Left lung (tissue), 1 donor: Measurements from ENCODE around the genes YWHAE and PITPNA.

DNA sequence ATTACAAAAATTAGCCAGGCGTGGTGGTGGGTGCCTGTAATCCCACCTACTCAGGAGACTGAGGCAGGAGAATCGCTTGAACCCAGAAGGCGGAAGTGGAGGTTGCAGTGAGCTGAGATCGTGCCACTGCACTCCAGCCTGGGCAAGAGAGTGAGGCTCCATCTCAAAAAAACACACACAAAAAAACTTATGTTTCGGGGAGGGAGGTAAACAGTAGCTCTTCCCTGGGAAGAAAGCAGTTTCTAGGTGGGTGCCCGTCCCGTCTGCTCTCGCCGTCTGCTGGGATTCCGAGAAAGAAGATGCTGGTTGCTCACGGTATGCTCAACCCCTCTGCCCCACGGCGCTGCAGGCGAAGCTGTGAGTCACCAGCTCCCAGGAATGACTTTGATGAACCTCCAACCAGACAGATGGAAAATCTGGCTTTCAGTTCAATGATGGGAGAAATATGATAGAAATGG lies 10.7 kb upstream of the ABR start:
- PRO-cap, result no peak

DNA sequence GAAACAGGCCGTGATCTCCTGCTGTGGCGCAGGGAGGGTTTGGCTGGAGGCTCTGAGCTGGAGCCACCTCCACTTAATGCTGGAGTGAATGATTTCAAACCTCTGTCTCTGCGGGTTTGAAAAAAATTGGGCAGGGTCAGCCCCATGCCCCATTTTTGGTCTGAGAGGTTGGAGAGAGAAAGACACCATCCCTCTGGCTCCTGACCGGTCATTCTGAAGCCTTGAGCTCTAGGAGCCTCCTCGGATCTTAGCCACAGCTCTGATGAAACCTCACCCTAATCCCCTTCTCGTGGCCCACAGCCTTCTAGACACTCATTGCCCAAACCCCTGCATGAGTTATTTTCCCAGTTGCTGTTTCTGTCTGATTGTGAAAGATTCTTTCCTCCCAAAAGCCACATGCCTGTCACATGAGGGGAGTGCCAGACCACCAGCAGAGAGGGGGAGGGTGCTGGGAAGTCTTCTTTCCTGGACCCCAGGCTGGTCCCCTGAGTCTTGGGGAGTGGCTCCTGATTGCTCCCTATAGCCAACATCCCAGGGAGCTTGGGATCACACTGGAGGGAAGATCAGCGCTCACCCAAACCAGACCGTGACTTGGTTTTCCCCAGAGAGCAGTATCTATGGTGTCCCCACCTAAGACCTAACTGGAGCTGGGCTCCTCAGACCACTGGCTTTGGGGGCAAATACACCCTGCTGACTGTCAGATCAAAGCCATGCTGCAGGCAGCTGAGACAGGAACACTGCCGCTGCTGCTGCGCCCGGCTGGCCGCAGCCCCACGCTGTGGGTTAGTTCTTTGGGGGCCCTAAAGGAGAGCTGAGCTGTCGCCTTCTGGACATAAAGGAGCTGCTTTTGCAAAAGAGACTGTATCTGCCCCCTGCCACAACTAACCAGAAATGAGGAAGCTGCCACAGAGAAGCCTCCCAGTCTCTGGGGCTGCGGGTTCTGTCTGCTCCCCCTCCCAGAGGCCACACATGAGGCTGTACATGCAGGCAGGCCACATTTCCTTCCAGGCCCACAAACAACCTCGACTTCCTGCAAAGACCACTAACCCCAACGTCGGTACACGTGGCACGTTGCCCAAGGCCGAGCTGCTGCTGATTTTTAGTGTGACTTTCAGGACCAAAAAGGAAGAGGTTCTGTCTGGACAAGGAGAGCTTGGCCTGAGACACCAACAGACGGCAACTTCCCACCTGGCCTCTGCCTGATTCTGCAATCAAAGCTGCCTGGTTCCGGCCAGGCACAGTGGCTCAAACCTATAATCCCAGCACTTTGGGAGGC lies 17.9 kb upstream of the ABR start:
- PRO-cap, result bidirectional peak, plus-strand start at position 546 of the sequence, minus-strand start at position 215 of the sequence; bidirectional peak, plus-strand start at position 1,148 of the sequence, minus-strand start at position 883 of the sequence

DNA sequence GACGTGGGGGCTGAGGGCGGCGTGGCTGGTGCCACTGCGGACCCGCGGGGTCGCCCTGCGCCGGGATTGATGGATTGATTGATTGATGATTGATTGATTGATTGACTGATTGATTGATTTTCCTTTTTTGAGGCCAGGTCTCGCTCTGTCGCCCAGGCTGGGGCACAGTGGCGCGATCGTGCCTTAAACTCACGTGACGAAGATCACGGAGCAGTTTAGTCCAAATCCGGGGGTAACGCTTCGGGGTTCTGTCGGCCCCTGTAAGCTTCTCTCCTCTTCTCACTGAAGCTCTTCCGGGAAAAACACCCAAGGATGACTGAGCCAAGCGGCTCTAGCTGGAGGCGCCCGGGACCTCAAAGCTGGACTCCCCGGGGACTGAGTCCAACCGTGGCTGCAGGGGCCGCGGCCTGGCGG lies 40.2 kb upstream of the BHLHA9 start:
- PRO-cap, result no peak

DNA sequence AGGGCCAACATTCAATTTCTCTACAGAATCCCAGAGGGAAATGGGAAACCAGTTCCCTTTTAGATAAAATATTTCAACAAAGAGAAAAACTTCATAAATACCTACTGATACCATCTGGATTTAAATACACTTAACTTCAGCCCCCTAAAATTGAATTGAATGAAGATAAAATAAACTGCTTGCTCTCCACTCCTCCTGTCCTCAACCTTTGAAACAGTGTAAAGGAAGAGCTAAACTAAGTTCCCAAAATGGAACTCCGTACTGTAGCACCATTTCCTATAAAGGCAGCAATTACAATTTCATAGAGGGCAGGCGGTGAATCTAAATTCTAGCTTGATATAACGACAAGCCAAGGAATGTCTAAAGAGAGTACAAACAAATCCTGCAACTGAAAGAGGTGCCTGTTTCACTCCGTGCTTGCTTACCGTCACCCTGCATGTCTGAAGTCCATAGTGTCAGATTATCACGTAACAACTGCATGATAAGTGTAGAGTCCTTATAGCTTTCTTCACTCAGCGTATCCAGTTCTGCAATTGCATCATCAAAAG lies 46.2 kb downstream of the YWHAE start:
- PRO-cap, result no peak

DNA sequence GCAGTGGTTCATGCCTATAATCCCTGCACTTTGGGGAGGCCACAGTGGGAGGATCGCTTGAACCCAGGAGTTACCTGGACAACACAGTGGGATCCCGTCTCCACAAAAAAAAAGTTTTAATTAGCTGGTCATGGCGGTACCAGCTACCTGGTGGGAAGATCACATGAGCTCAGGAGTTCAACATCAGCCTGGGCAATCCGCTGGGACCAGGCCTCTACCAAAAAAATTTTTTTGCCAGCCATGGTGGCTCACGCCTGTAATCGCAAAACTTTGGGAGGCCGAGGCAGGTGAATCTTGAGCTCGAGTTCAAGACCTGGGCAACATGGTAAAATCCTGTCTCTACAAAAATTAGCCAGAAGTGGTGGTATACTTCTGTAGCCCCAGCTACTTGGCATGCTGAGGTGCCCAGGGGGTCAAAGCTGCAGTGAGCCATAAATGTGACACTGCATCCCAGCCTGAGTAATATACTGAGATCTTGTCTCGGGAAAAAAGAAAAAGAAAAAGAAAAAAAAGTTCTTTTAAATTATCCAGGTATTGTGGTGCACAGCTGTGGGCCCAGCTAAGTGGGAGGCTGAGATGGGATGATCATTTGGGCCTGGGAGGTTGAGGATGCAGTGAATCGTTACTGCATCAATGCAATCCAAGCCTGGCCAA lies 8.2 kb downstream of the YWHAE start:
- PRO-cap, result no peak

GRCh38 chr17:1399292-1400243 lies at the start of gene YWHAE:
TSS of gene YWHAE (minus strand) at chr17:1400222.
- PRO-cap, result bidirectional peak, plus-strand start at chr17:1399693, minus-strand start at chr17:1399667; bidirectional peak, plus-strand start at chr17:1399832, minus-strand start at chr17:1399785; bidirectional peak, plus-strand start at chr17:1400381, minus-strand start at chr17:1400200

DNA sequence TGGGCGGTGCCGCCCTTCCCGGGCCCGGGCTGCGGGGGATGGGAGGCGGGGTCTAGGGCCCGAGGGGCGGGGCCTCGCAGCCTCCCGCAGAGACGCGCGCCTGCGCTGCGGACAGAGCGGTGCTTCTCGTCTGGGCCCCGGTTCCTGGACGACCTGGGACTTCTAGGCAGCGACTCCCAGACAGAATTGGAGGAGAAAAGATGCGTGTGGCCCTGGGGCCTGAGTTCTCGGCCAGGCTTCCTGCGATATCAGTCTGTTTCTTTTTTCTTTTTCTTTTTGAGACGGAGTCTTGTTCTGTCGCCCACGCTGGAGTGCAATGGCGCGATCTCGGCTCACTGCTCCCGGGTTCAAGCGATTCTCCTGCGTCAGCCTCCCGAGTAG lies 328 bp upstream of the CRK start:
- PRO-cap, result bidirectional peak, plus-strand start at position 89 of the sequence, minus-strand start outside the sequence

DNA sequence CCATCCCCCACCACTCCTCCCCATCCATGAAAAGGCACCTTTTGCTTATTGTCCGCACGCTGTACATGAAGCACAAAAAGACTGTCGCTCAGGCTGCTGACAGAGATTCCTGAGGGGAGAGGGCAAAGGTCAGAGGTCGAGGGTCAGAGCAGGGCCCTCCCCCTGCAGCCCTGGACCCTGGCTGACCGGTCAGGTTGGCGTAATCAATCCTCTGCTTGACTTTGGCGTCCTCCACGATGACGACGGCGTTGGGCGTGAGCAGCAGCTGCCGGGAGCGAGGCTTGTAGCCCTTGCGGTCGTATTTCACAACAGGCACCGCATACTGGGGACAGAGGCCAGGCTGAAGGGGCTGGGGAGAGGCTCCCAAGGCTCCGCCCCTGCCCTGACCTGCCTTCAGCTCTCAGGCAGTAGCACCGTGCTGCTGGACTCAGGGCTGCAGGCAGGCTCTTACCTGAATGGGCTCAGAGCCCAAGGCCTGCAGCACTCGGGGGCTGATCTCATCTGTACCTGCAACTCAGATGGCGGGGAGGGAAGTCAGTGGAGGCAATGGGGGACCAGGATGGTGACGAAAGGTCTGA lies 11.9 kb upstream of the CRK start:
- PRO-cap, result no peak

GRCh38 chr17:1511140-1512537 lies 4.8 kb downstream of the INPP5K start:
- PRO-cap, result bidirectional peak, plus-strand start at chr17:1512051, minus-strand start at chr17:1511831

GRCh38 chr17:1515185-1516393 lies 823 bp downstream of the INPP5K start:
- PRO-cap, result unidirectional peak, plus-strand start at chr17:1515476; bidirectional peak, plus-strand start at chr17:1515803, minus-strand start at chr17:1515683

DNA sequence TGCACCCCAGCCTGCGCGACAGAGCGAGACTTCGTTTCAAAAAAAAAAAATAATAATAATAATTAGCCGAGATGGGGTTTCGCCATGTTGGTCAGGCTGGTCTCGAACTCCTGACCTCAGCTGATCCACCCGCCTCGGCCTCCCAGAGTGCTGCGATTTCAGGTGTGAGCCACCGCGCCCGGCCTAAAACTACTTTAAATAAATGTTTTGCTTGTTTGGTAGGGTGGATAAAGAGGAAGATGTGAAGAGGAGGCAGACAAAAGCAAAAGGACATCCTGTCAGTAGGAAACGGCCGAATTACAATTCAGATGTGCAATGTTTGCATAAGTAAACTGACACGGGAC lies 1.1 kb upstream of the INPP5K start:
- PRO-cap, result no peak

- PRO-cap, result bidirectional peak, plus-strand start at chr17:1557566, minus-strand start at chr17:1557478
Observed at GRCh38 chr17:1557377-1557943, 5.1 kb downstream of the PITPNA start.

DNA sequence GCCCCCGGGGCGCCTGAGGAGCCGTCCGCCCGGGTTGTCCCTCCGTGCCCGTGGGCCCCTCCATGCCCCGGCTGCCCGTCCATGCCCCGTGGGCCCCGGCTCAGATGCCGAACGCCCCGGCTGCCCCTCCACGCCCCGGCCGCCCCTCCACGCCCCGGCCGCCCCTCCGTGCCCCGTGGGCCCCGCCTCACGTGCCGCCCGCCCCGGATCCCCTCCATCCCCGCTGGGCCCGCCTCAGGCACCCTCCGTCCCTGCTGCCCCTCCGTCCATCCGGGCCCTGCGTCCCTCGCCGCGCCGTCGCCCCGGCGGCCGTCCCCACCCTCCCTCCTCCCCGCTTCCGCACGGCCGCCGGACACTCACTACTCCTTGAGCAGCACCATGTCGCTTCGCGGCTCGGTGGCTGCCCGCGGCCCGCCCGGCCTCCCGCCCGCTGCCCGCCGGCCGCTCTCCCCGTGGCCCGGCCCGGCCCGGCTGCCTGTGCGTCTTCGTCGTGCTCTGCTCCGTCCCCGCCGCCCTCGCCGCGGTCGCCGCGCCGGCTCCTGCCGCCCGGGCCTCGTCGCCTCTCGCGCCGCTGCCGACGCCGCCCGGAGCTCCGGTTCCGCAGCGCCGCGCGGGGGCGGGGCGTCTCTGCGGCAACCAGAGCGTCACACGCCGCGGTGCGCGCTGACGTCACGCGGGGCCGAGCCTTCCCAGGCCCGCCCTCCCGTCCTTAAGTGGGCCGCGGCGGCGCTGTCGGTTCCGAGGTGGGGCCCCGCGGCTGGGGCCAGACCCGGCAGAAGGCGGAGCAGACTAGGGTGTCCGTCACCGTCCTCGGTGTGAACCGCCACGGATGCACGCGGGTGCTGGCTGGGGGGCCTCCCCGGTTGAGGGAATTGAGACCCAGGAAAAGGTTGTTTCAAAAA lies at the start of gene PITPNA:
PITPNA (minus strand) TSS at position 612 of the 902 bp plus-strand sequence.
- PRO-cap, result bidirectional peak, plus-strand start at position 712 of the sequence, minus-strand start at position 573 of the sequence

GRCh38 chr17:1586842-1587612 lies 24.4 kb upstream of the PITPNA start:
- PRO-cap, result bidirectional peak, plus-strand start at chr17:1587334, minus-strand start at chr17:1587244

- PRO-cap, result no peak
Observed at GRCh38 chr17:1606495-1606808, 22.2 kb downstream of the SLC43A2 start.

GRCh38 chr17:1639536-1640095 lies 5.9 kb downstream of the SCARF1 start:
- PRO-cap, result no peak

DNA sequence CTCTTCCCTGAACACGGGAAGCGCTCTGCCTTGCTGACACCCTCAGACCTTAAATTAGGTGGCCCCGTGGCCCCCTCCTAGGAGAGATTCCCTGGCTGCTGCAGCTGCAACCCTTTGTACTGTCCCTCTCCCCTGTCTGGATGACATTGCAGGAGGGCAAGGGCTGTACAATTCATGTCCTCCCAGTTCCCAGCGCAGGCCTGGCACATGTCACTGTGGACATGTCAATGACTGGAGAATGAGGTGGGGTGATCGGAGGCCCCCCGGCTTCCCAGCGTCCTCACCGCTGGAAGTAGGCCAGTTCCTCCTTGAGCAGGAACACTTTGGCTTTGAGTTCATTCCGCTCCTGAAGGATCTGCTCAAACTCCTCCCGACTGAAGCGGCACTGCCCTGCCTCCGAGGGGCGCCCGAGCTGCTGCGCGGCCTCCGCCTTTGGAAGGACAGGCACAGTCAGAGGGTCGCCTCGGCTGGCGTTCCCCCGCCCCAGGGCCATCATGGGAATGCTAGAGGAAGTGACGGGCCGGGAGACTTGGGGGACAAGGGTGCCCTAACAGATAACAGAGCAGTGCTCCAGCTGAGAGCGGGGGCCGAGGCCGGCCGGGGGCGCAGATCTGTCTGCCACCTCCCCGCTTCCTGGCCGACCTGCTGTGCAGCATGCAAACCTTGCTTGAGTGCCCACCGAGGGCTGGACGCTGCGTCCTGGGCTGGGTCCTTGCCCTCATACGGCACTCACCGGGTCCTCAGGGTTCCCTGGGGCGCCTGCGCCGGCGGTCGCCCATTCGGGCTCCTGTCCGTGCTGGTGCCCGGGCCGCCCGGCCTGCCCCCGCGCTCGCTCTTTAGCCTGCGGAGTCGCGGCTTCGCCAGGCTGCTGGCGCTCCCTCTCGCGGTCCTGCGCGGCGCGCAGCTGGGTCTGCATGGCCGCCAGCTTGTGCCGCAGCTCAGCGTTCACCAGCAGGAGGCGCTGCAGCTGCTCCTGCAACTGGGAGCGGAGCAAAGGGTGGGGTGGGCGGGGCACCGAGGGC lies 1.3 kb downstream of the RILP start:
- PRO-cap, result bidirectional peak, plus-strand start at position 338 of the sequence, minus-strand start at position 276 of the sequence; bidirectional peak, plus-strand start outside the sequence, minus-strand start at position 838 of the sequence

- PRO-cap, result no peak
Observed at GRCh38 chr17:1678667-1679509, 5.8 kb downstream of the PRPF8 start.

DNA sequence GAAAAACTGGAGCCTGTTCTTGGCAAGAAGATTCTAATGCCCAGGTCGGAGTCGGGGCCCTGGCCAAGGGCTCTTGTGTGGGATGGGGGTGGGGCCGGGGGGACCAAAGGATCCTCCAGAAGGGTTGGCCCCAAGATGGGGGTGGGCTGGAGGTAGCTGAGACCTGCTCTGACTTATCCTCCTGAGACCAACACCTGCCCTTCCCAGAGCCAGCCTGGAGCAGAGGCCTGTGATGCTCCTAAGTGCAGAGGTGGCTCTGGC lies 292 bp downstream of the SERPINF2 start:
- PRO-cap, result no peak

- PRO-cap, result no peak
Observed at GRCh38 chr17:1960295-1960803, 64.8 kb downstream of the RTN4RL1 start.